Islet of Langerhans (tissue), 1 donor: ENCODE measurements around the gene NAA16.

GRCh38 chr13:40115535-40115833, 460.0 kb downstream of the COG6 start:
- RRBS = no CpG with 5 or more reads among the region's 2 CpGs

DNA sequence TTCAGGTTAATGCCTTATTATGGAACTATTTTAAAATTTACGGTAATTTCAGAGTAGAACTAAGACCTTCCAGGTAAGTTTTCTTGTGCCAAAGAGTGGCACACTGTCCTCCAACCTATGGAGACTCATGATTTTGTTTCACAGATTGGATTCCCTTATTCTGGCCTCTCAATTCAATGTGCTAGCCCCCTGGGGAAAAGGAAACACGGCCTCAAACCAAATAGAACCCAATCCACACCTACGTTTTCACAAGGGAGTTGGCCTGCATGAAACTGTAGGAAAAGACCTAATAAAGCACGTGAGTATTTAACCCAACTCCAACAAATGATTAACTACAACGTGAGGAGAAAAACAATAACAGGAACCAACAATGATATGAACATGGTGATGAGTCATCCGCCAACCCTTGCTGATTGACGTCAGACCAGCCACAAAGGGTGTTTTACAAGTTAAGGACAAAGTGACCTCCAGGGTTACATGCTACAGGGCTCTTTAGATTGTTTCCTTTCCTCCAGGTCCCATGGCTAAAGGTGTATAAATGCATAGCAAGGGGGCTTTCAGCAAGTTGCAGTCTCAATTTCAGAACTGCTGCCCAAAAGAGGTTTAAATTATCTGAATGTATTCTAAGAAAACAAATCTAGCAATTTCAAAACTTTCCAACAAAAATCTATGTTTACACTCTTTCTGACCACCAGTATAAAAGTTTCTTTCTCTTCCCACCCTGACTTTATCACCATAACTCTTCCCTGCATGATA, 460.6 kb downstream of the COG6 start:
- RRBS = no CpG with 5 or more reads among the region's 7 CpGs

- RRBS = no CpG with 5 or more reads among the region's 6 CpGs
Observed at GRCh38 chr13:40438071-40438633, 228.3 kb downstream of the FOXO1 start.

DNA sequence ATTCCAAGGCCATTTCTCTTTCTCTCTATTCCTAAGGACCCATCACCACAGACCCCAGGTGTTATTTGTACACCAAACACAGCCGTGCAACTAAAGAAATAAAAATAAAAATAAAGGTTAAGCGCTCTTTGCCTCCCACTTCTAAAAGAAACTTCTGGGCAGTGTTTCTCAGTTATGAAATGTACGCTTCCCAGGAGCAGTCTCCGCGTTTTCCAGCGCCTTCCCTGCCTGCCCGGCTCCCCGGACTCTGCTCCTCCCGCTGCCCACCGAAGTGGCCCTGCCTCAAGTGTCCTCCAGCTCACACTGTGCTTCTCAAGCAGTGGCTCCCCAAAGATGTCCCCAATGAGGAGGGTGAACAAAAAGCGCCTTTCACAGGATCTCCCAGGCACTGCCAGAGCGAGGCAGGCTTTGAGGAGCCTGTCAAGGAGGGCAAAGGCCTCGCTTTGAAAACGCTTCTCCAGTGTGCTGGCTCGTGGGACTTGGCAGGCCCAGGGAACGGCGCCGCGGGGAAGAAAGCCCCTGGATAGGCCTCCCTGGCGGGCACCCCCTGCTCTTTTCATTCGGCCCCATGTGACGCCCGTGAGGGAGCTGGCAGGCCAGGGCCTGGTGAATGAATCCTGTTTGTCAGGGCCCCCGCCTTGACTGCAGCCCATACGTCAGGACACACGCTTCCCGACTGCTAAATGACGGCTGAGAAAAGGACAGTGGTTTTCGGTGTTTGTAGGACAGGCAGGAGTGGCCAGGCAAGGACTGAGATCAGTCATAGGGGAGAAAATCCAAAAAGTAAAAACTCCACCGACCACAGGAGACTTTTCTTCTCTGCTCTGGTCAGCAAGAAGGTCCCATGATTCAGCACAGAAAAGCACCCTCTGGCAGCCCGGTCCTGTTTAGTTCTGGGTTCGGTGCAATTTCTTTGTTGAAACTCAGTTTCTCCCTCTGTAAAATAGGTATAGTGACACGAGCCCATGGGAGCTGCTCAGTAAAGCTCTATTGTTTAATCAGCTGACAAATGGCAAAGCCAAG, 187.0 kb downstream of the FOXO1 start:
- RRBS = no CpG with 5 or more reads among the region's 33 CpGs

GRCh38 chr13:40552944-40553529, 113.4 kb downstream of the FOXO1 start:
- RRBS = no CpG with 5 or more reads among the region's 5 CpGs

DNA sequence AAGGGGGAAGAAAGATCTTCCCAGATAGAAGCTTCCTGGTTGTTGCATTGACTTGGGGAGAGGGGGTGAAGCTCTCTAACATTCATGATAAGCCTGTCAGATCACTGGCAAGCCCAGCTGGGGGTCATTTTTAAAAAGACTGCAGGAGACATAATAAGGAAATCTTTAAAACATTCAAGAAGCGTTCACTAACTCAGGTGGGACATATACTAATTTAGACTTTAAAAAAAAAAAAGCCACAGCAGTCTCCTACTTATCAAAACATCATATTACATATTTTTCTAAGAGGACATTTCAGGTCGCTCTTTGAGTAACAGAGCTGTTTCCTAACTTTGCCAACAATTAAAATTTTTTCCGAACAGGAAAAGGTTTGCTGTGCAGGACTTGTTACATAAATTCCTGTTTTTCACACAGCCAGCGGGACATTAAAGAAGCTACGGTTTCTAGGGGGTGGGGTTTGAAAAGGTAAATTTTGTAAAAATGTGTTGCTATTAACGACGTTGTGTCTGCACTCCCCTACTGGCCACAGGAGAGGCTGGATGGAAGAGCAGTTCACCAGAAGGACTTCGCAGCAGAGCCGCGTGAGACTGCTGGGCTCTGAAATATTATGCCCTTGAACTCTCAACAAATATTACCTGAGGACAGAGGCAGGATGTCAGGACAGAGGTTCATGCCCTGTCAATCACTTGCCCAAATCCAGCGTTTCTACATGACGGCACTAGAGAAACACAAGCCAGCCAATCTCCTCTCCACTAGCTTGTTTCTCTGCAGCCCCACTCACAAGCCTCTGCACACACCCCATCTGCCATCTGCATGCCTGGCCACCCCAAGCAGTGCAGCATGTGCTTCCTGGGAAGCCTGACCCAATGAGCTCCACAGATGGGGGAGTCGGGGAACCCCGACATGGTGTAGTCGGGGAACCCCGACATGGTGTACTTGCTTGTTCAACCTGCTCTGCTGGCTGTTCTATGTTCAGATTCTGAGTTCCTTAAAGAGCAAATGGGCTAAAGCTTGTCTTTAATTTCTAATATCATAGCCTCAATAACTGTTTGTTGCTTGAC, 102.1 kb downstream of the FOXO1 start:
- RRBS = no CpG with 5 or more reads among the region's 16 CpGs

- RRBS = no CpG with 5 or more reads among the region's 3 CpGs
Observed at GRCh38 chr13:40581039-40582060, 85.1 kb downstream of the FOXO1 start.

- RRBS = no CpG with 5 or more reads among the region's 4 CpGs
Observed at GRCh38 chr13:40582370-40583194, 83.9 kb downstream of the FOXO1 start.

DNA sequence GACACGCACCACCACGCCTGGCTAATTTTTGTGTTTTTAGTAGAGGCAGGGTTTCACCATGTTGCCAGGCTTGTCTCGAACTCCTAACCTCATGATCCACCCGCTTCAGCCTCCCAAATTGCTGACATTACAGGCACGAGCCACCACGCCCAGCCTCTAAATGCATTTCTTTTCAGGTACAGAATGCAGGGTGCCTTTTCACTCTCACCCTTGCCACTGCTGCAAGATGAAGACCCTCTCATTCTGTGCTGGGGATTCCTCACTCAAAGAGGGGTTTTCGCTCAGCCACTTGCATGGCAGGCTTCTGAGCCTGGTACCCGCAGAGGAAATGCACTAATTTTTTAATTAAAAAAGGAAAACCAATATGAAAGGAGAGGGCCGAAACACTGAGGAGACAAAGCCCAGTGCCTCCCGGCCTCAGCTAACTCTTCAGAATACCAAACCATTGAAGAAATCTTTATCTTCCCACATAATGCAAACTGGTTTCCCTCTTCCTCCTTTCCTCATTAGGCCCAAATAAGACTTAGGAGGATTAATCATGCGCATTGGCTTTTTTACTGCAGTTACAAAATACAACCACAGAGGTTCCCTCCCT, 13.2 kb downstream of the FOXO1 start:
- RRBS = no CpG with 5 or more reads among the region's 11 CpGs

DNA sequence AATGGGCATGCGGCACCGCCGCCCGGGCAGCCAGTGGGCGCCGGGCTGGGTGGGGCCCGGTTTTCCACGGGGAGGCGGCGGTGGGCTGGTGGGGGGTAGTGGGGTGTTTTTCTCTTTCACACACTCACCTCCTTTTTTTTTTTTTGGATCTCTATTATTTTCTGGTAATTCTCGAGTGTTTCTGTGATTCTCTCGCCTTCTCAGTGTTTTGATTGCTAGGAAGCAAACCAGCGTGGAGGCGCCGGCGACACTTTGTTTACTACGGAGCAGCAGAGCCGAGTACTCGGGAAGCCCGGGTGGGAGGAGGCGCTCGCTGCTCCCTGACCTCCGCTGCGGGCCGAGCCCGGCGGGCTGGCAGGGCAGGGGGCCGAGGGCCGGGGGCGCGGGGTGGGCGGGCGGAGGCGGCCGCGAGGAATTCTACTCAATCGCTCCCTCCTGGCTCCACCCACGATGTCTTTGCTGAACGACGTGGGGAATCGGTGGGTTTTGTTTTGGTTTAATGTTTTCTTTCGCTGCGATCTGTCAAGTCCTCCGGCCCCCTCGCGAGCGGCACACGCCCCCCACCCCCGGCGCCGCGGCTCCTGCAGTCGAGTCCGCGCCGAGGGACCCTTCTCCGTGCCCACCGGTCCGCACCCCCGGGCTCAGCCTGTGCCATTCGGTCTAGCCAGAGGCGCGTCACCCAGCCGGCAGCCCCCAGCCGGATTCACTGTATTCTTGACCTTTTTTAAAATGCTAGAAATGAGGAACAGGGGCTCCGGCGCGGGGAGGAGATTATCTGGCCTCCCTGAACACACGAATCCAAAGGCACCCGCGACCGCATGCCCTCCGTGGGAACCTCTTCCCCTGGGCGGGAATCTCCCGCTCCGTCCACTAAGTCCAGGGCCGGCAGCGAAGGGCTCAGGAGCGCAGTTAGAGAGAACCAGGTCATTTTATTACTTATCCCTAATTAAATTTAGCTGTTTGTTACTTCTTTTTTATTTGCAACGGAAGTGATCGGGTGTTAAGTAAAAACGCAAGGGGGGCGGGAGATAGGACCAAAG, 587 bp upstream of the FOXO1 start:
- RRBS = 4% methylated on average over 31 of the region's 83 CpGs

DNA sequence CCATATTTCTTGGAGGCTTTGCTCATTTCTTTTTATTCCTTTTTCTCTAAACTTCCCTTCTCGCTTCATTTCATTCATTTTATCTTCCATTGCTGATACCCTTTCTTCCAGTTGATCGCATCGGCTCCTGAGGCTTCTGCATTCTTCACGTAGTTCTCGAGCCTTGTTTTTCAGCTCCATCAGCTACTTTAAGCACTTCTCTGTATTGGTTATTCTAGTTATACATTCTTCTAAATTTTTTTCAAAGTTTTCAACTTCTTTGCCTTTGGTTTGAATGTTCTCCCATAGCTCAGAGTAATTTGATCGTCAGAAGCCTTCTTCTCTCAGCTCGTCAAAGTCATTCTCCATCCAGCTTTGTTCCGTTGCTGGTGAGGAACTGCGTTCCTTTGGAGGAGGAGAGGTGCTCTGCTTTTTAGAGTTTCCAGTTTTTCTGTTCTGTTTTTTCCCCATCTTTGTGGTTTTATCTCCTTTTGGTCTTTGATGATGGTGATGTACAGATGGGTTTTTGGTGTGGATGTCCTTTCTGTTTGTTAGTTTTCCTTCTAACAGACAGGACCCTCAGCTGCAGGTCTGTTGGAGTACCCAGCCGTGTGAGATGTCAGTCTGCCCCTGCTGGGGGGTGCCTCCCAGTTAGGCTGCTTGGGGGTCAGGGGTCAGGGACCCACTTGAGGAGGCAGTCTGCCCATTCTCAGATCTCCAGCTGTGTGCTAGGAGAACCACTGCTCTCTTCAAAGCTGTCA, 80.0 kb downstream of the SLC25A15 start:
- RRBS = no CpG with 5 or more reads among the region's 10 CpGs

DNA sequence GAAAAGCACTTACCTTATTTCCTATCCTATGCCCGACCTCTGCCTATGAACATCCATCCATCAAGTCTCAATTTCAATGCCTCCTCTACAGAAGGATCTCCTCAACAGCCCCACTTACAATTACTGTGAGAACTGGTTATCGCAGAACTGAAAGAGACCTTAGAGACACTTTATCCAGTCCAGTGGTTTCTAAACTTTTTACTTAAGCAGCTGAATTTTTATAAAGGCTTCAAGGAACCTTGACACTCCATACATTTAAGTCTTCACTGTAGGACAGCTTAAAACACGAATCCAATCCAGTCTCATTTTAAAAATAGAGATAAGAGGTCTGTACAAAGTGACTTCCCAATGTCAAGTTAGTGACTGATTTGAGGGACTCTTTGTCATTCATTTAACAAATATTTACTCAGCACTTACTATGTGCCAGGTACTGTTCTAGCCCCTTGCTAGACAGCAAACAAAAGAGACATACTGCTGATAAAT, 6.2 kb upstream of the ELF1 start:
- RRBS = no CpG with 5 or more reads among the region's 3 CpGs

DNA sequence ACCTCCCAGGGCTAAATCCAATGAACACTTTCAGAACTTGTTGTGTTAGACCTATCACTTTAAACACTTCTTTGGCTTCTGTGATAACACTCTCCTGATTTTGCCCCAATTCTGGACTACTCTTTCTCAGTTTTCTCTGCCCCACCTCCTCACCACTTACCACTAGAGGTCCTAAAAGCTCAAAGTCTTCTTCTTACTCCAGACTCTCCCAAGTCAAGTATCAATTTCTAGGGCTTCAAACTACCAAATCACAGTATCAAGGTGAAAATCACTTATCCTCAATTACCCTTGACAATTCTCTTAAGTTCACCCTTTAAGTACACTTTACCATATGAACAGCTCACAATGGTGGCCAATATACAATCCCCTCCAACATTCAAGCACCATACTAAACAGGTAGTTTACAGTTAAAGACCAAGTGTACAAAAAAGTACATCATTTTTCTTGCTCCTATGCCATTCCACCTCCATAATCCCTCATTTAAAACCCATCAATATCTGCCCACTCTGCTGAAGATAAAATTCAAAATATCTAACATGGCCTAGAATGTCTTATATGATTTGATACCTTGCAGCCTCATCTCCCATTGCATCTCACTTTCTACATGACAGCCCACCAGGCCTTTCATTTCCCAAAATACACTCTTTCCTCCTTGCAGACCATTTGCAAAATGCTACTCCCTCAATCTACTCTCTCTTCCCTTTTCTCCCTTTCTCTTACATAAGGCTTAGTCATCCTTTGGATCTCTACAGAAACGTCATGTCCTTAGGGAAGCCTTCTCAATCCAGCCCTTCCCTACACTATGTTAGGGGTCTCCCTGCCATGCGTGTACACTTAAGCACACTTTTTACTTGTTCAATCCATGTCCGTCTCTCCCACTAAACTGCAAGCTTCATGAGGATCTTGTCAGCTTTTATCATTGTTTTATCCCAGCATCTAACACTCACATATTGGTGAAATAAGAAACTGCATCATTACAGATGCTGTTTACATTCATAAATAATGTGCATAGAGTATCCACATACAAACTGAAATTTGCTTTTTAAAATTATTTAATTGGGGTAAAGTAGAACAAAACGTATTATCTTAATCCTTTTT, 12.0 kb upstream of the WBP4 start:
- RRBS = no CpG with 5 or more reads among the region's 4 CpGs

DNA sequence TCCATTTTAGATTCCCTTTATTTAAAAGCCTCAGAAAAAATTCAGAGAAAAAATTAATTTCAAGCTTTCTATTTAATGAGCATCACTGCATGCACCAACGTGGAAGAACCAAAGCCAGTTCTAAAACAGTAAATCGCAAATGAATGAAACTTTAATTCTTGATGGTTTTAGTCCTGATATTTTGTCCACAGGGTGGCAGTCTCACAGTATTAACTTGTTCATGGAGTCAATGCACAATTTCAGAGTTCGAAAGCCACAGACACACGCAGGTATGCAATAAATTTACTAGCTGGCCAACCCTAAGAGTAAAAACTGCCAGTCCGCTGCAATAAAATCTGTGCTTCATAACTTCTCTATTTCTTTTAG, 7.1 kb upstream of the WBP4 start:
- RRBS = no CpG with 5 or more reads among the region's 5 CpGs

GRCh38 chr13:41310823-41312191, at the start of gene NAA16:
Gene NAA16 (plus strand): TSS chr13:41311267.
- RRBS = 2% methylated on average over 25 of the region's 107 CpGs

DNA sequence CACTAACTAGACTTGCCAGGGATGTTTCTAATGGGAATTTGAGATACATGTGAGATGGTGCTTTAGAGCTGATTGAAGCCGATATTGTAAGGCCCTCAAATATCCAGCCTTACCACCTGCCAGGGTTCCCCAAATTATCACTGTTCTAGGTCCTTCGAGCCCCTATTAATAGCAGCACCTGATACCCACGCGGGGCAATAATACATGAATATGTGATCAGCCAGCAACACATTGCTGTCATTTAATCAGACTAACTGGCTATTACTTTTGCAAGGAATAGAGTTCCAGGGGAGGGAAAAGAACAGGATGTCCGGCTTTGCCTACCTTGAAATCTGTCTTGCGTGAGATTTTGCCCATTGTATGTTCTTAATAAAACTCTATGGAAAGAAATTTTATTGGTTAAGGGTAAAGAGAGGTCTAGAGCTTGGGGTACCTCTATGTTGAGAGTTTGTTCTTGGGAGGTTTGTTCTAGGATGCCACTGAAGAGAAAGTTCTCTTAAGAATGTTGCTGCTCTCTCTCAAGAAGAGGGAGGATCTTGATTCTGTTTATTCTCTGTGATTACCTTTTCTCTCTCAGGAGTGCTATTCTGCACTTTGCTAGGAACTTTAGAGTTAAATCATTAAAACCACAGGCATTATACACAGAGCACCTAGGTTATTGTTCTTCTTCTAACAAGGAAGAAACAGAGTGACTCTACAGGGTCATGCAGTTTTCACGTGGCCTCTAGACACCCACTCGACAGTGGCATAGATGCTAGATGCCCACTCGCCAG, 5.3 kb downstream of the RGCC start:
- RRBS = no CpG with 5 or more reads among the region's 9 CpGs

- RRBS = no CpG with 5 or more reads among the region's 9 CpGs
Observed at GRCh38 chr13:41464187-41464989, 7.0 kb downstream of the RGCC start.

GRCh38 chr13:41465528-41466427, 8.4 kb downstream of the RGCC start:
- RRBS = no CpG with 5 or more reads among the region's 2 CpGs

GRCh38 chr13:41488167-41488567, 30.8 kb downstream of the RGCC start:
- RRBS = no CpG with 5 or more reads among the region's 2 CpGs